Neural progenitor cell (in vitro differentiated cells): ENCODE results near the genes RFC3, RFXAP and LHFPL6.

DNA sequence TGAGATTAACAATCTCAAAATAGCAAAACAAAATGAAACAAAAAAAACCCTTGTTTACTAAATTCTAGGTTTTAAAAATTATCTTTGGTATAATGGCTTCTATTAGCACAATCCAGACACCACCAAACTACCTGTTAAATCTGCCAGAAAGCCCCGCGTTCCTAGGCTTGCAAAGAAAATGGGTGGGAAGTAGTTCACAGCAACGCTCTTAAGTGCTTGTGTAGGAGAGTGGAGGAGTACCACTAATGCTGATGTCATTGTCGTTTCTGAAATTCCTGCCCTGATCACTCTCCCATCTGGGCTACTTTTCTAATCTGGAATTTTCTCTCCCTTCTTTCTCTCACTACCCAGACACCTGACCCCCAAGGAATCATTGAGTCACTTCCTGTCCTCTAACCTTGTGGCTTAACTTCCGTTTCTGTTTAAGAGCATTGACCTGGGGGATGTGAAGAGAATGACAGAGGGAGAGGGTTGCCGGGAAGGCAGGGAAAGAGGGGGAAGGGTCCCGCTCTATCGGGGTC, 98.8 kb downstream of the STARD13 start:
- RAMPAGE, long total RNA = no peak

DNA sequence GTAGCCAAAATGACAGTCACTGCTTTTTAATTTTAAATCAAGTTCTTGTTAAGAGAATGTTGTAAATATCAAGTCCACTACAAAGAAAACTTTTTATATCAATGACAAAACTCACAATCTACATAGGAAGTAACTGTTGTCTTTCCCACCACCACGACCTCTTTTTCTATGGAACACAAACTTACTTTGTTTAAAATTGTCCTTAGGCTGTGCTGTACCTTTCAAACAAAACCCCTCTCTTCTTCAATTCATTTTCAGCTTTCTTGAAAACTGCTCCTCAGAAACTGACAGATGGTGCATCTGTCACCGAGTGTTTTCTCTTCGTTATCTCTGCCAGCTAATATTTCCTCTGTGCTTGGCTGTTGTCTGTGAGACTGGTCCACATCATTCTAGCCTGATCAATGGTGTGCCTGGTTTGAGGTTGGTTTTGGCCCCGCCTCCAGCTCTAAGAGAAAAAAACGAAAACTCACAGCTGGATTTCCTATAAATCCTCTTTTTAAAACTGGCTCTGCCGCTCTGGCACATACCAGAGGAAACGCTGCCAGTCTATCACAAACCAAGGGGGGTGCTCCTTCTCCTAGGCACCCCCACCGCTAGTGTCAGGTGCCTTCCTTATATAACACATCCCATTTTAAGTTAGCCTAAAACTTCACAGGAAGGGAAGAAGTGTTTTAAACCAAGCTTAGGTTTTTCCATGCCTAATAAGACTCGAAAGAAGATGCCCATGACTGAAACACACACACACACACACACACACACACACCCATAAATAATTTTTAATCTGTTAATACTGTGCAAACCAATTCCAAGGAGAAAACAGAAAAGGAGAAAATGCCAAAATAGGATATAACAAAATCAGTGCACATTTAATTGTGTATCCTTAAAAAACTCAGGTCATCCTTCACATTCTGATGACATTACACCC, 79.7 kb downstream of the STARD13 start:
- RAMPAGE, long total RNA = no peak

GRCh38 chr13:33233316-33234069, 52.1 kb downstream of the STARD13 start:
- RAMPAGE, long total RNA = no peak

GRCh38 chr13:33235135-33235759, 50.3 kb downstream of the STARD13 start:
- RAMPAGE, long total RNA = no peak

GRCh38 chr13:33248543-33249084, 36.9 kb downstream of the STARD13 start:
- RAMPAGE, long total RNA = no peak

- RAMPAGE, long total RNA = no peak
These were observed 1.7 kb upstream of the STARD13 start for GRCh38 chr13:33287053-33287771.

DNA sequence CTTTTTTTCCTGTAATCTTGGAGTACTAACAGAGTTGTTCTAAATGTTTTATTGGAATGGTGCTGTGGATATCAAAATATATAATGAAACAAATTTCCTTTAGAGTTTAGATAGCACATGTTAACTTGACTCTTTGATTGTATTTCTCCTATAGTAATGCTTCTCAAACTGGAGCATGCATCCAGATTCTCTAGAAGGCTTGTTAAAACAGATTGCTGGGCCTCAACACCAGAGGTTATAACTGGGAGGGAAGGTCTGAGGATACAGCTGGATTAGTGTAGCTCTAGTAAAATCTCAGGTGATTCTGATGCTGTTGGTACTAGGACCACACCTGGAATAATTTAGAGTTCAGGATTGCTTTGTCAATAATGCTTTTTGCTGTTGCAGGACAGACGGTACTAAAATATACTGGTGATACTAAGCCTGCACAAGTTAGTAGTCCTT, 258.0 kb upstream of the STARD13 start:
- RAMPAGE, long total RNA = no peak

- RAMPAGE, long total RNA = no peak
These were observed 73.9 kb upstream of the RFC3 start for GRCh38 chr13:33743925-33744499.

DNA sequence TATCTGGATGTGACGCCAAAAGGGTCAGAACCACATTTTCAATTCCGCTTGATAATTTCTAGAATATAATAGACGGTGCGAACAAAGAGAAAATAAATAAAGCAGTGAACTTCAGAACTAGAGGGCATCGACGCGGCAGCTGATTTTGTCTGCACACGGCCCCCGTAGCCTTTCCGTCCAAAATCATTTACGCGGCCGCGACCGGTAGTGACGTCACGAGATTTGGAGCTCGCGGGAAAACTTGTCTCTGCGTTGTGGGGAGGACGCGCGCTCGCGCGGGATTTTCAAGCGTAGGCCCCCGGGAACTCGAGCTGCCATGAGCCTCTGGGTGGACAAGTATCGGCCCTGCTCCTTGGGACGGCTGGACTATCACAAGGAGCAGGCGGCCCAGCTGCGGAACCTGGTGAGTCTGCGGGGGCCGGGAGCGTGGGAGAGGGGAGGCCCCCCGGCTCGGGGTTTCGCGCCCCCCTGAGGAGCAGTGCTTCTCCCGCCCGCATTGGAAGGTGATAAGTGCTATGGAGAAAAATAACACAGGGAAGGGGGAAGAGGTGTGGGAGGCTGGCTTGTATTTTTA, at the start of gene RFC3:
TSS of gene RFC3 (plus strand) at position 287 of the 574 bp plus-strand sequence.
- RAMPAGE, long total RNA = no peak

- RAMPAGE, long total RNA = no peak
These were observed 252.6 kb downstream of the MAB21L1 start for GRCh38 chr13:35223922-35224210.

DNA sequence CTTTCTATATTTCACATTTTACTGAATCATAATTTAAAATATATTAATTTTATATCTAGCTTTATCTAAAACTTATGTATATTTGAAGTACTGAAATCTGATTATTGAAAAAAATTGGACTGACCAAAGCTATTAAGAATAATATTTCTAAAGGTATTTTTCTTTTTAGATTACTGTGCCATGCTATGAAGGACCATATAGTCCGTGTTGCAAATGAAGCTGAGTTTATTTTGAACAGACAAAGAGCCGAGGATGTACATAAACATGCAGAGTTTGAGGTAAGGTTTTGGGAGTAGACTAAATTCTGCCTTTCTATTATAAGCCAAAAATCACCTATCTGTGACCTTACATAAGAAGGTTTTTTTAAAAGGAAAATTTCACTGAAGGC, 127.6 kb downstream of the MAB21L1 start:
- RAMPAGE, long total RNA = no peak

DNA sequence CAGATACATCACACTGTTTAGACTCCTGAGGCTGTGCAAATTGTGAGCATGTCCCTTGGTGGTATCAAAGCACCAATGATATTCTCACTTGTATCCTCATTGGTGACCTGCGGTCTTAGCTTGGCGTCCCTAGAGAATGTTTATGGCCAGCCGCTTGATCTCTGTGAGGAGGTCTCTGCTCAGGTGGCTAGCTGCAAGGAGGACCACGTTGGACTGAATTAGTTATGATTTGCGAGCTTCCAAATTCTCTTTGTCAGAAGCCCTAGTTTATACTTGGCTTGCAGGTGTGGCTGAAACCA, 283.7 kb upstream of the MAB21L1 start:
- RAMPAGE, long total RNA = no peak

- RAMPAGE, long total RNA = no peak
These were observed 17.1 kb upstream of the SPART start for GRCh38 chr13:36363216-36363769.

DNA sequence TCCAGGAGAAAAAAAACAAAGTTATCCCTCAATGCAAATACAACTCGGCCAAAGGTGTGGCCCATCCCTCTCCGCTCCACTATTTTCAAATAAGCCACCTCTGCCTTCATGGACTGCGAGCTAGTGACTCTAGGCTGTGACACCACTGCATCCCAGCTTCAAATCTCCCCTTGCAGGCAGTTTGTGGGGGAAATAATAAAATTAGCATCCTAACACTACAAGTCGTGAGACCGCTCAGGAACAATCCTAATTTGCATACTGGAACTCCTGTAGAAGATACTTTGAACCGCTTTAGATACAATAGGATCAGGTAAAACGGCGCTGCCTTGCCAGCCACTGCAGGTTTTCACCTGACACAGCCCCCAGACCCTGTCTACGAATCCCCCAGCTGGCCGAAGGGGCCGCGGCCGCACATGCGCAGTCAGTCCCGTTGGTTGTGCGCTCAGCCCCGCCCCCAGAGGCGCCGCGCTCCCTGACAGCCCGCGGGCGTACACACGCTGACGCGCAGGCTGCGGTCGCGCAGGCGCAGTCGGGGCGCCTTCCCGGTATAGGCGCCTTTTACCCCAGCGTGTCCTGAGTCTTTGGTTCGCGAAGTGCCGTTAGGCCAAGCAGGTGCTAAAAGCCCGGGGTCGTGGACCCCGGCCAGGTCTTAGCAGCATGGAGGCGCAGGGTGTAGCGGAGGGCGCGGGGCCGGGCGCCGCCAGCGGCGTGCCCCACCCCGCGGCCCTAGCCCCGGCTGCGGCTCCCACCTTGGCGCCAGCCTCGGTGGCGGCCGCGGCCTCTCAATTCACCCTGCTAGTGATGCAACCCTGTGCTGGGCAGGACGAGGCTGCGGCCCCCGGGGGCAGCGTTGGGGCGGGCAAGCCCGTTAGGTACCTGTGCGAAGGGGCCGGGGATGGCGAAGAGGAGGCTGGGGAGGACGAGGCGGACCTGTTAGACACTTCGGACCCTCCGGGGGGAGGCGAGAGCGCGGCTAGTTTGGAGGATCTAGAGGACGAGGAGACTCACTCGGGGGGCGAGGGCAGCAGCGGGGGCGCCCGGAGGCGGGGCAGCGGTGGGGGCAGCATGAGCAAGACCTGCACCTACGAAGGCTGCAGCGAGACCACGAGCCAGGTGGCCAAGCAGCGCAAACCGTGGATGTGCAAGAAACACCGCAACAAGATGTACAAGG, at the start of gene RFXAP:
TSS of gene RFXAP (plus strand) at position 522 of the 1,171 bp plus-strand sequence.
- RAMPAGE, long total RNA = no peak

DNA sequence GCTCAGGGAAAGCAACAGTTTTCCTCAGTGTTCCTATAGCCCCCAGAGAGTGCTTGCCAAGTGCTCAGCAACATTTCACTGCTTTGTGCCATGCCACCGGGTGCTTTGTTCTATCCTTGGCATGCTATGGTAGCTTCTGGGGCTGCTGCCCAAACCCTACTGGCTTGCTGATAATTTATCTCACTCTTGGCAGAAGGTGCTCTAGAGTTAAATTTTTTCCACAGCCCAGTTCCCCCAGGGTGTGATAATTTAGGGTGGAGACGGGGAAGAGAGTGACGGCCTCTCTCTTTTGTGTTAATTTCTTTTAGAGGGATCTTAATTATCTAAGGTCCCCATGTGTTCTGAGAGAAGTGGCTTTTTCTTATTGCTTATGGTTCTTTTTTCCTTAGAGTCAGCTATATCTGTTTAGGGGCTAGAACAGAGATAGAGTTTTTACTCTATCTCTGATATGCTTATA, 12.6 kb upstream of the CSNK1A1L start:
- RAMPAGE, long total RNA = no peak

GRCh38 chr13:37934360-37934842, 64.8 kb upstream of the TRPC4 start:
- RAMPAGE, long total RNA = no peak

- RAMPAGE, long total RNA = no peak
These were observed 202.8 kb upstream of the UFM1 start for GRCh38 chr13:38146812-38147299.

DNA sequence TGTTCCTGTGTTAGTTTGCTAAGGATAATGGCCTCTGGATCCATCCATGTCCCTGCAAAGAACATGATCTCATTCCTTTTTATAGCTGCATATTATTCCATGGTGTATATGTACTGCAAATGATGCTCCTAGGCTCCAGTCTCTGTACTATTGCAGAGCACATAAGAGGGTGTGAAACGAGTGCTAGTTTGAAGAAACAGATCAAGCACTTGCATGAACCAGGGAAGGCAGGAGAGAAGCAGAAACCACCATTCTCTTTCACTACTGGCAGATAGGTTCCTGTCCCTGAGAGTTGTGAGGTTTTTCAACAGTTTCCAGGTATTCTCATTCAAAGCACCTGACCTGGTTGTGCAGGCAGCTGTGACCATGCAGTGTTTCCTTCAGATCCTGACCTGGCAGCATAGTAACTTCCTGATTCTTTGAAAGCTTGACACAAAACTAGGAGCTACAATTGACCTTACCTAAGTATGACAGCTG, 164.9 kb downstream of the UFM1 start:
- RAMPAGE, long total RNA = no peak

- RAMPAGE, long total RNA = no peak
These were observed 1.6 kb downstream of the PROSER1 start for GRCh38 chr13:39036275-39036730.

DNA sequence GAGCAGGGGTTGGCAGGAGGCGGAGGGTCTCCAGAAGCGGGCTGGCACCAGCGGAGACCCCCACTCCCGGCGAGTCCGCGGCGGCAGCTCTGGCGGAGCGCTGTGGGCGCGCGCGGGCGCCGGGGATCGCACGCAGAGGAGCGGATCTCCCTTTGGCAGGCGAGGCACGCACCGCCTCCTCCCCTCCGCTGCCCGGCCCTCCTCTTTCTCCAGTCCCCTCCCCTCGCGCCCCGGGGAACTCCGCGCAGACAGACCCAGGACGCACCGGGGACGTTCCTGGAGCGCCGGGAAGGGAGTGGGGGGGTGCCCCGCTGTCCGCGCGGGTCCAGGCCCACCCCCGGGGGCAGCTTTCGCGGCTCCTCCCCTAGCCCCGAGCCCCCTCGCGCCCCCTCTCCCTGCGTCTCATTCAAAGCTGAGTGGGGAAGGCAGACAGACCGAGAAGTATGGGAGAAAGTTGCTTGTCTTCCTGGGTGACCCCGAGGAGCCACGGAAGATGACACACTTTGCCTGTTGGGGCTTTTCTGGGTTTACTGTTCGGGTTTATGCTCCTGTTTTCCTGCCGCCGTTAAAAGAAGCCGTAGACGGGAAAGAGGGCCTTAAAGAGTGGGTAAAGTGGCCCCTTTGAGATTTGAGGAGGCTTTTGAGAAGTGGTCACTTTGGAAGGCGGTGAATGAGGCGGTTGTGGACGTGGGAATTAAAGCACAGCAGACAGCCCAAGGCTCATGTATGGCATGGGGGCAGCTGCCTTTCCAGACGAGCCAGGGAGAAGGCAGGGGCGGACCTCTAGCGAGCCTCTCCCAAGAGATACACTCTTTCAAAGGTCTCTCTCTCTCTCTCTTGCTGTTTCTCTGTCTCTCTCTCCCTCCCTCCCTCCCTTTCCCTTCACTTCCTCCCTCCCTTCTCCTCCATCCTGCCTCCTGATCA, at the start of gene LHFPL6:
TSS of gene LHFPL6 (minus strand) at position 154 of the 924 bp plus-strand sequence.
- RAMPAGE, long total RNA = no peak